Omental fat pad (tissue), 4 donors: Measurements from ENCODE around the genes OARD1, TREML1, NCR2, FRS3 and PRICKLE4.

DNA sequence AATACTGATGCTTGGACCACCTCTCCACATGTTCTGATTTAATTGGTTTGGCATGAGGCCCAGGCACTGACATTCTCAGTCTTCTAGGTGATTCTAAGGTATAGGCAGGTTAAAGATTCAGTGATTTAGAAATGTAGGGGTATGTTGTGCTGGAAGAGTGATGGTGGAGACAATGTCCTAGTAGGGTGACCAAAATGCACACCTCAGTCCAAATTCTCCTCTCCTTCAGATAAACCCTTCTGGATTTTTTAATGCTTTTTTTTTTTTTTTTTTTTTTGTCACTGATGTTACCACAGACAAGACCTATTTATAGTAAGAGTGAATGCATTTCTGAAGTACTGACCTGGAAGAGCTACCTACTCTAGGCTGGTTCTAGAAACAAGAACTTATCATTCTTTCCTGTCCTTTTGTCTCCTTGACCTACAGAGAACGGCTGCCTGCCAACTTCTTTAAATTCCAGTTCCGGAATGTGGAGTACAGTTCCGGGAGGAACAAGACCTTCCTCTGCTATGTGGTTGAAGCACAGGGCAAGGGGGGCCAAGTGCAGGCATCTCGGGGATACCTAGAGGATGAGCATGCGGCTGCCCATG is 8.0 kb downstream of the APOBEC2 start:
- PRO-cap = no peak
- RAMPAGE, long total RNA, 4 experiments = no peak in any of the 4 experiments

DNA sequence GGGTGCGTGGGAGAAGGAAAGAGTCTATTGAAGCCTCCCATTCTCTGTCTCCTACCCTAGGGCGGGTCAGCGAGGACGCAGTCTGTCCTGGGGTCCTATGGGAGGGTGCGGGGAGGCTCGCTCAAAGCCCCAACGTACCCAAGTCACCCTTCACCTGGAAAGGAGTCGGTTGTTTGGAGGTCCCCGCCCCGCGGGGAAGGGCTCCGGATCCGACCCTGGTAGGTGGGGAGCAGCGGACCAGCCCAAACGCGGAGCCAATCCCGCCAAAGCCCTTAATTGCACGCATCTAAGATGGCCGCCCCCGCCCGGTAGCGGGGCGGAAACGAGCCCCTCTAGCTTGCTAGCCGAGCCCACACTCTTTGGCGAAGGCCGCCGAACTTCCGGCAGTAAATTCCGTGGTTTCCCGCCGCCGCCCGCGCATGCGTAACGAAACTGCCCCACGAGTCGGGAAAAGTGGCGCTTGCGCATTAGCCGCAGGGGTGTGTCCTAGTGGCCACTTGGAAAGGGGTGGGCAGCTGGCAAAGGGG is at the start of gene OARD1:
TSS of gene OARD1 (minus strand) at position 176 of the 527 bp plus-strand sequence.
- PRO-cap = no peak
- RAMPAGE, long total RNA, 4 experiments = start-site peak on the minus strand in 4 of 4 experiments, centred at positions 124 to 318 of the sequence, 25 to 113 reads per replicate

DNA sequence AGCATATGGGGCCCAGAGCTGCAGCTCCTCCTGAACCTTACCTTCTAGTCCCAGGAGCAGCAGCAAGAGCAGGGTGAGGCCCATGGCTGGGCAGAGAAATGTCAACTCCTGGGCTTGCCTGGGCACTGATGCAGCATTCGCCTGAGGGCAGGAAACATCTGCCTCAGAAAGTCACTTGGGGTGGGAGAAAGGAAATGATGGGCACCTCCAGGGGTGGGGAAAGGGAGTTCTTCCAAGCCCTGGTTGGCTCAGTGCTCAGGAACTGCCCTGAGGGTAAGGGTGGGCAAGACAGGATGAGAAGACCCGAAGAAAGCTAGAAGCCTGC is at the start of gene TREML1:
TSS of gene TREML1 (minus strand) at position 143 of the 325 bp plus-strand sequence.
- PRO-cap = no peak
- RAMPAGE, long total RNA, 4 experiments = no peak in any of the 4 experiments

DNA sequence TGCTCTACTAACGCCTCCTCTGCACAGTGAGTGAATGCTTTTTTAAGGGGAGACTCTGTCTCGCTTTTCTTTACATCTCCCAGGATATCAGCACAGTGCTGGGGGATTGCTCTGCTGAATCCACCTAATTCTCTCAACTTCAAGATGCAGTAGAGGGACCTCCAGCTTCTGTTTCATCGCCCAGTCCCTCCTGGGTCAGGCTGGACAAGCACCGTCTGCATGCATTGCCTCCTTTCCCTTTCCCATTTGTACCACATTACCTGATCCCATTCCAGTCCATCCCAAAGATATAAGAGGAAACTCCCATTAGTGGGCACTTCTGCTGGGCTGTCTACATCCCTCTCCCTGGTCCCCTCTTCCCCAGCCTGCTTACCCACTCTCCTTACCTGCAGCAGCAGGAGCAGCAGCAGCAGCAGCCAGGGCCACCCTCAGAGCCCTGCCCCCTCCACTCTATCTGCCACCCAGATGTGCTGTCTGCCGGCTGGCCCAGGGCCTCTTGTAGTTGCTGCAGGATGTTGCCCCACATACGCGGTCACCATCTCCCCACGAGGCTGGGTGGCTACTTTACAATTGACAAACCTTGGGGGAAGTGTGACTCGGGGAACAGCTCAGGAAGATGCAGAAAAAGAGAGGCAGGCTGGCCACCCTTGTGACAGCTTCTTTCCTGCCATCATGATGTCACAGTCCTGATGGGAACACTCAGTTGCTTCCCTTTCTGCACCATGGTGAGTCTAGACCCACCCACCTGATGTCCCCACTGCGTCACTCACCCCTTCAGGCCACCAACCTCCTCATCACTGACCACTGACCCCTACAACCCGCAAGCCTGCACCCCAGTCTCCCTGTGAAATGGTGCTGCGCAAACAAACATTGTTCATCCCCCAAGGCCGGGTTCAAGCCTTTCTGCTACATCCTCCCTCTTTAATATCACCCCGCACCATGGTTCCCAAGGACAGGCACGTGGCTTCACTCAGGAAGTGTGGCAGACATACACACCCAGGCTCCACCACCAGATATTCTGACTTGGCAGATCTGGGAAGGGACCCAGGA is 14.6 kb downstream of the TREM1 start:
- PRO-cap = no peak
- RAMPAGE, long total RNA, 4 experiments = start-site peak on the minus strand in 2 of 4 experiments, centred at positions 455 to 507 of the sequence, 19 to 27 reads per replicate

GRCh38 chr6:41335519-41335721 is at the start of gene NCR2:
Gene NCR2, plus strand, starts transcription at chr6:41335608.
- PRO-cap = no peak
- RAMPAGE, long total RNA, 4 experiments = no peak in any of the 4 experiments

GRCh38 chr6:41368865-41369341 is 33.5 kb downstream of the NCR2 start:
- PRO-cap = no peak
- RAMPAGE, long total RNA, 4 experiments = no peak in any of the 4 experiments

GRCh38 chr6:41406721-41407151 is 71.3 kb downstream of the NCR2 start:
- PRO-cap = no peak
- RAMPAGE, long total RNA, 4 experiments = no peak in any of the 4 experiments

GRCh38 chr6:41451409-41451912 is 94.7 kb upstream of the FOXP4 start:
- PRO-cap = no peak
- RAMPAGE, long total RNA, 4 experiments = no peak in any of the 4 experiments

- PRO-cap = no peak
- RAMPAGE, long total RNA, 4 experiments = no peak in any of the 4 experiments
Observed at GRCh38 chr6:41469663-41470337, 76.4 kb upstream of the FOXP4 start.

DNA sequence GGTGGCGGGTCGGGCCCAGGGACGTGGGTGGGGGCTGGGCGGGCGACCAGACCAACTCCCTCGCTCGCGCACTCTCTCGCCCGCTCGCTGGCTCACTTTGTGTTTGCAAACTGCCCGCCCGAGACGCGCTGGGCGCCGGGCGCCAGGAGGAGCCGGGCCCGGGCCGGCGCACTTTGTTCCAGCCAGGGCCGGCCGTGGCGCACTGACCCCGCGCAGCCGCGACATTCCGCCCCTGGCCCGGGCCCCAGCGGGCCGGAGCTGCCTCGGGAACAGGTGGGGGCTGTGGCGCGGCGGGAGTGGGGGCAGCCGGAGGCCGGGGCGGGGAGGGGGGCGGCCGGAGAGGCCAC is 663 bp downstream of the FOXP4 start:
- PRO-cap = no peak
- RAMPAGE, long total RNA, 4 experiments = no peak in any of the 4 experiments

GRCh38 chr6:41563015-41563867 is 17.1 kb downstream of the FOXP4 start:
- PRO-cap = no peak
- RAMPAGE, long total RNA, 4 experiments = no peak in any of the 4 experiments

GRCh38 chr6:41565622-41565980 is 19.4 kb downstream of the FOXP4 start:
- PRO-cap = no peak
- RAMPAGE, long total RNA, 4 experiments = no peak in any of the 4 experiments

DNA sequence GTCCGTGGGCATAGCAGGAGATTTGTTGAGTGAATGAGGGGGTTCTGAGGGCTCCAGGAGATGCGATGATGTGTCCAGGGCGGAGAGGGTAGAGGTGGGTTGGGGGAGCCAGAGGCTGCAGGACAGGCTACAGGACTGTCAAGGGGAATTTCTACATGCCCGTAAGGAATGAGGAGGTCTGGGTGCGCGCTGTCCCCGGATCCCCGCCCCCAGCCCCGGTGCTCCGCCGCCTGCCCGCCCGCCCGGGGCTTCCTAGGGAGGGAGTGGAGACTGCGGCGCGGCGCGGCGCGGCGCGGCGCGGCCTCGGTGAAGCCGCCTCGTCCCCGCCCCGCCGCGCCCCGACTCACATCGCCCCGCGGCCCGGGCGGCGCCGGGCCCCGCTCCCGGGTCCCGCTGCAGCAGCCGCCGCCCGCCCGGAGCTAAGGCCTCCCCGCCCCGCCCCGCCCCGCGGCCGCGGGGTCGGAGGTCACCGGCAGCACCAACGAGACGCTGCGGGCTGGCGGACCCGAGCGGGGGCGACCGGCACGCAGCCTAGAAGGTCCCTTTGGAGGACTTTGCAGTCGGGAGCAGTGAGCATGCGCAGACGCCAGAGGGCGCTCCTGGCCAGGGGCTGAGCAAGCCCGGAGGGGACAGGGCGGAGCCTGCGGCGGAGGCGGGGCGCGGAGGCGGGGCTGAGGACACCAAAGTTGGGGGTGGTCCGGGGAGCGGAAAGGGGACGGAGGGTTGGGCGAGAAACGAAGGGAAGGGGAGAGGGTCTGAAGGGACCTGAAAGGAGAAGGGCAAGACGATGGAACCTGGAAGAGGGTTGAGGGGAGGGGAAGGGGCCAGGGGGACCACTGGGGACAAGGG is at the start of gene FRS3:
TSS of gene FRS3 (minus strand) at position 432 of the 849 bp plus-strand sequence.
- PRO-cap = no peak
- RAMPAGE, long total RNA, 4 experiments = no peak in any of the 4 experiments

- PRO-cap = no peak
- RAMPAGE, long total RNA, 4 experiments = start-site peak on the plus strand in 2 of 4 experiments, at chr6:41780779-41780802 at its widest, 38 to 96 reads per replicate
Observed at GRCh38 chr6:41780318-41781213, at the start of gene PRICKLE4. Gene PRICKLE4, plus strand, starts transcription at chr6:41780782.

DNA sequence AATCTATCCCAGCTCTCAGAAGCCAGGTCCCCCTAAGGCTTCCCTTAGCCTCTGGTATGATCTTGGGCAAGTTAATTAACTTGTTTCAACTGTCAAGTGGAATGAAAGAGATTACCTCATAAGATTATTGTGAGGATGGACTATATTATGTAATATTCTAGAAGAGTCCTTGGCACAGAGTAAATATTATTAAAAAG is 1.0 kb downstream of the PRICKLE4 start:
- PRO-cap = no peak
- RAMPAGE, long total RNA, 4 experiments = no peak in any of the 4 experiments

GRCh38 chr6:42103935-42105255 is 38.0 kb downstream of the C6orf132 start:
- PRO-cap = no peak
- RAMPAGE, long total RNA, 4 experiments = no peak in any of the 4 experiments

DNA sequence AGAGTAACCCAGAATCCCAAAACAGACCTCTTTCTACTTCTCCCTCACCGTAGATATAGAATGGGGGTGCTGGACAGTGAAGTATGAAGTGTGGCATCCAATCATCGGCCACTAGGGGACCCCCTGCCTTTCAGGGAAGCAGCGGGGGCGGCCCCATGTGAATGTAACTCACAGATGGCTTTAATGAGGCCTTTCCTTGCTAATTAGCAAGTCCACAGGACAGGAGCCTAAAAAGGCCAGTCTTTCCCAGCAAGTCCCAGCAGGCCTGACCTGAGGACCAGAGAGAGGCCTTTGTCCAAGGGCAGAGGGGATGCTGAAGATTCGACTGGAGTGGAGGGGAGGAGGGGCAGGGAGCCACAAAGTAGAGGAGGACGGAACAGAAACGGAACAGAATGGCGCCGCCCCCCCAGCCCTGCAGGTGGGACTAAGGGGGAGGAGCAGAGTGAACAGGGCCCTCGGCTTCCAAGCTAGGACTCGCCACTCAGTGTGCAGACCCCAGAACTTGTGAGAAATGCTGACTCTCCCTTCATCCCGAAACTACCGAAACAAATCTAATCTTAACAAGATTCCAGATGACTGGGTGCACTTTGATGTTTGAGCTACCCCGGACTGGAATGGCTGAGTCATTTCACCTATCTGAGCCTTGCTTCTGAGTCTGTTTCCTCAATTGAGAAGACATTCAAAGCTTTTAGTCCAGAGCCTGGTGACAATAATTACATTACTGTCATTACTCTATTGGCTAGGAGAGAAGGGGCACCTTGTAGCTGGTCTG is 5.7 kb downstream of the C6orf132 start:
- PRO-cap = no peak
- RAMPAGE, long total RNA, 4 experiments = no peak in any of the 4 experiments

GRCh38 chr6:42139105-42139605 is 3.3 kb downstream of the C6orf132 start:
- PRO-cap = no peak
- RAMPAGE, long total RNA, 4 experiments = no peak in any of the 4 experiments

GRCh38 chr6:42177420-42178372 is 4.5 kb downstream of the GUCA1A start:
- PRO-cap = no peak
- RAMPAGE, long total RNA, 4 experiments = no peak in any of the 4 experiments

DNA sequence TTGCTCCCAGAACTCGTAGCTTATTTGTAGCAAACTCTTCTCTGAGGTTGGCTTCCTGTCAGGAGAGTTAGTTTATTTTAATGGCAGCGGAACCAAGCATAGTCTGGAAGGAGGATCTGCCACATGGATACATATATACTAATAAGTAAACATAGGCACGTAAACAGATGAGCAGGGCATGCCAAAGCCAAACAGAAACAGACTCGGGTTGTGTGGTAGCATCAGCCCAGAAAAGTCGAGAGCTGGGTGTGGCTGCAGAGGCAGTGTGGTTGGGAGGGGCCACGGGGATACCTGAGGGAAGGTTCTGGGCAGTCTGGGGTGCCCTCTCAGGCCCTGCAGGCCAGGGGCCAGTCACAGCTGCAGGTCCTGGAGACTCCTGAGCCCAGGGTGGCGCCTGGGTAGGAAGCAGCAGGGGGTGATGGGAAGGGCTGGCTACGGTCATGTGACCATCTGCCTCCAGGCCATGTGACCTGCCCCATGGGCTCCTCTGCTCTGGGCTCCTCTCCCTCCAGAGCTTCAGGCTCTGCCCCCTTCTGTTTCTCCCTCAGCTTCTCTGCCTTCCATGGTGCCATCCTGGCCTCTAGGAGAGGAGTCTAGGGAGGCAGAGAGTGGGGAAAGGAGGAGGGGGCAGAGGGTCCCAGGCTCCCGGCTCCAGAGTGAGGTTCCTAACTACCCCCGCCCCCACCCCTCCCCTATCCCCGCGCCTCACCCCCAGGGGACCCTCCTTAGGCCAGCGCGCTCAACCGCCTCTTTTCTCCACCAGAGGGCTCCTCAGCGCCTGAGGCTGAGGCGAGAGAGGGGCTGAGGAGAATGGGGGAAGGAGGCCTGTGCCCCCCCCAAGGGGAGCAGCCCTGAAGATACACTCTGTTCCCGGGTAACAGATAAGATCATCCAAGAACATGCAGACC is 42.9 kb upstream of the MRPS10 start:
- PRO-cap = no peak
- RAMPAGE, long total RNA, 4 experiments = no peak in any of the 4 experiments